Hair follicle dermal papilla cell (primary cell): ENCODE measurements around a stretch of chrX.

- CAGE, long polyA plus RNA, result no peak
These were observed 22.5 kb downstream of the RBMX start for GRCh38 chrX:136857876-136858585.

DNA sequence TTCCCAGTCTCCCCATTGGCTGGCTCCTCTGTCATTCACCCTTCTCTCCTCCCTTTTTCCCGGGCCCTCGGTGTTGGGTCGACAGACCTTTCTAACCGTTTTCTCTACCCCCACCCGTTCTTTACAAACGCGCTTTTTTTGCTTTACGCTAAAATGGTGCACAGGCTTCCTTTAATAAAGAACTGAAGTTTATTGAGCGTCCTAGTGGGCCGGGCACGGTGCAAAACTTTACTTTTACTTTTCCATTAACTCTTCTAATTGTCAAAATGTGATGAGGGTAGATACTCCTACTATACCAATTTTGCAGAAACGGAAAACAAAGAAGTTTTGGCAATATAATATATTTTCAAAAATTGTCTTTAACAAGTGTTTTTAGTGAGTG, 298 bp upstream of the RBMX start:
- CAGE, long polyA plus RNA, result no peak

- CAGE, long polyA plus RNA, result no peak
These were observed 18.3 kb upstream of the GPR101 start for GRCh38 chrX:137052144-137052510.

DNA sequence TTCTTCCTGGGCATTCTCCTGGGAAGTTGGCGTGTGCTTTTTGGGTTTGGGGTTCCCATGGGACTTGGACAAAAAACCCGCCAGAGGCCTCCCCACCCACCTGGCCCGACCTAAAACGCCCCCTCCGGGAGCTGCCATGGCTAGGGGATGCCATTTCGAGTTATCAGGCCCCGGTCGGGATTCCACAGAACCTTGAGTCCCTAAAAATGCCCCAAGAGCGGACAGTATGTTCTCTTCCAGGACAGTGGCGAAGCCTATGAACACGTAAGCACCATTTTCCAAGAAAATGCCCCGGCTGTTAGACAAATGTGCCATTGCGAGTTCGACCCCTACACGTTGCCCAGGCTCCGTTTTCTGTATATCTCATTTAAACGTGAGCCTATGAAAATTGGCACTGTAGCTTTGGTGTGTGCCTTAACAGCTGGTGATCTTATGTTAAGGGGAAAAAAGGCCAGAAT, 9.0 kb downstream of the ZIC3 start:
- CAGE, long polyA plus RNA, result no peak

DNA sequence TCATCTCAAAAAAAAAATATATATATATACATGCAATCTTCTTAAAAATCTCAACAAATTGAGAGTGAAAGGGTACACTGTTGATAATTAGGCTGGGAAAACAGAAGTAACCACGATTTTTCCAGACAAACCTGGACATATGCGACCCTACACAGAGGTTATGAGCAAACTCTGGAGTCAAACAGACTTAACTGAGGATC, 85.2 kb downstream of the ZIC3 start:
- CAGE, long polyA plus RNA, result no peak

- CAGE, long polyA plus RNA, result no peak
These were observed 279.0 kb upstream of the FGF13 start for GRCh38 chrX:138990490-138990951.

DNA sequence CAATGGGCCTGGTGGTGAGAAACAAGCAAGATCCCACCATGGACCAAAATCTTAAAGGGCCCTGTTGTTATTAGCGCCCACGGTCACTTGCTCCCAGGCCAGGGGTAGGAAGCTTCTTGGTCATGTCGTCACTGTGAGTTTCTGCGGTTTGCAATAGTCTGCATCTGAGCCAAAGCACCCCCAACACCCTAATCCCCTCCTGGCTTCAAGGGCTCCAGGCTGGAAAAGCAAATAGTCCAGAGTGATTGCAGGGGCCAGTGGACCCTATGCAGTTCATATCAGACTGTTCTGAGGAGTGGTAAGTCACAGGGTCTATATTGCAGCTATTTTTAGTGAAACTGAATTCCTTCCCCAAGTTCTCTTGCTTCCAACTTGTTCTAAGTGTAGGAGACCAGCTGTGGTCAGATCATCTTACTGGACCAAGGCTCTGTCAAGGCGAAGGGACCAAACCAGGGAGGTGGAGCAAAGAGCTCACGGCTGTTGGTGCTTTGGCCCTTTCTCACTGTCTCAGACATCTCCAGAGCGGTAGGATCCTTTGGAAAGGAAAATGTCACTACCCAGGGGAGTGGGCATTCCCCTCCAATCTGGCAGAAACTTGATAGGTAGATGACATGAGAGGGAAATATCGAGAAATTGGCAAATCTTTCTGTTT, 307.8 kb upstream of the F9 start:
- CAGE, long polyA plus RNA, result no peak

DNA sequence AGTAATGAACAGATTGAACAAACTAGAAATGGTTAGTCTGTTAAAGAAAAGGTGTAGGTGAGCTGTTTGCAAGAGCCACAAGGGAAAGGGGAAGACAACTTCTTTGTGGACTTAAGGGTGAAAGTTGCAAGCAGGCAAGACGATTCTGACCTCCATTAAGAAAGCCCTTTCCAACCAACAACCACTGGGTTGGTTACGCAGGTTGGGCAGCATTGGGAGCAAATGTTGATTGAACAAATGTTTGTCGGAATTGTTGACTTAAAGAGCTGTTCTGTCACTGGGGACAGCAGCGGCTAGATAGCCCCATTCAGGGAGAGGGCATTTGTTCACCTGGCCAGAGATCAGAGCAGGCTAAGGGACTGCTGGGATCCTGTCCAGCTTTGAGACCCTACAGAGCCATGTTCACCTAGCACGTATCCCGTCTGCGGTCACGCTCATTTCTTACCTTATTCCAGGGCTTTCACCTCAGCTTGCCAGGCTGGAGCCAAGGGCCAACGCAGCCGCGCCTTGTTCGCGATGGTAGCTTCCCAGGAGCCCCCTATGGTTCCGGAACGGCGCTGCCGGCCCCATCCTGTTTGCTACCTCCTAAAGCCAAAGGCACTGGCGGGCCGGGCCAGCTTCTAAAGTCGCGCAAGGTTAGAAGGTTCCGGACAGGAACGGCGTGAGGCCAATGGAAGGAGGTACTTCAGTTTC, 24.5 kb downstream of the F9 start:
- CAGE, long polyA plus RNA, result no peak

GRCh38 chrX:139774469-139775191, 66.7 kb upstream of the MCF2 start:
- CAGE, long polyA plus RNA, result no peak

DNA sequence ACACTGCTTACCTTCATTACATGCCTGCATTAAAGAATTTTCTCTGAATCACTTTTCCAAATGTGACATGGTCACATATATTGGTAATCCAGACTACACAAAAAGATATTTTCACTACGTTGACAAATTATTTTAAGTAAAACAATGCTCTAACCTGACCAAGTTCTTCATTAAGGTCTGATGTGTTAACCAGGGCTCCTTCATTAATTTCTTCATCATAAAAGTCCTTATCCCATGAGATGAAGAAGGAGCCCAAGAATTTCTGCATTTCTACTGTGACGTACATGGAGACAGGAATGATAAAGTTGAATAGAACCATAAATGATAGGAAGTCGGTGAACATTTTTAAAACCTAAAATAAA, 88.1 kb upstream of the MCF2 start:
- CAGE, long polyA plus RNA, result no peak

- CAGE, long polyA plus RNA, result no peak
These were observed 24.8 kb downstream of the ATP11C start for GRCh38 chrX:139908045-139908530.

DNA sequence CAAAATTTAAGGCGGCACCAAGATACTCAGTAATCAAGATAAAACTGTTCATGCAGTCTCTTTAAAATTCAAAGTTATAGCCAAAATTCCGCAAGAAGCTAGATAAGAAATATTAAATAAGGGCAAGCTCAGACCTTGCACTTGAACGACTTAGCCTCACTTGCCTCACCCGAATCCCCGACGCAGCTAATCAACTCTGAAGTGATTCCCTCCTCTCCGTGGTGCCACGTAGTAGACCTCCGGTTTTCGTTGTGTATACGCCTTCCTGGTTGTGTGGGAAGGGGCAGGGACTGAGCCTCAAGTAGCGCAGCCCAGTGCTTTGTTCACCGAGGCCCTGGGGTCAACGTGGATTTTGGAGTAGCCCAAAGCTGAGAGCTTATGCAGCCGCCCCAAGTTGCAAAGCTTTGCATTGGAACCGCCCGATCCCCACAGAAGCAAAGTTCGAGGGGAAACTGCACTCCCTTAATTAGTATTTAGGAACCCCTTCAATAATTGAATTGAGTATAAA, 237.4 kb upstream of the SPANXB1 start:
- CAGE, long polyA plus RNA, result no peak

DNA sequence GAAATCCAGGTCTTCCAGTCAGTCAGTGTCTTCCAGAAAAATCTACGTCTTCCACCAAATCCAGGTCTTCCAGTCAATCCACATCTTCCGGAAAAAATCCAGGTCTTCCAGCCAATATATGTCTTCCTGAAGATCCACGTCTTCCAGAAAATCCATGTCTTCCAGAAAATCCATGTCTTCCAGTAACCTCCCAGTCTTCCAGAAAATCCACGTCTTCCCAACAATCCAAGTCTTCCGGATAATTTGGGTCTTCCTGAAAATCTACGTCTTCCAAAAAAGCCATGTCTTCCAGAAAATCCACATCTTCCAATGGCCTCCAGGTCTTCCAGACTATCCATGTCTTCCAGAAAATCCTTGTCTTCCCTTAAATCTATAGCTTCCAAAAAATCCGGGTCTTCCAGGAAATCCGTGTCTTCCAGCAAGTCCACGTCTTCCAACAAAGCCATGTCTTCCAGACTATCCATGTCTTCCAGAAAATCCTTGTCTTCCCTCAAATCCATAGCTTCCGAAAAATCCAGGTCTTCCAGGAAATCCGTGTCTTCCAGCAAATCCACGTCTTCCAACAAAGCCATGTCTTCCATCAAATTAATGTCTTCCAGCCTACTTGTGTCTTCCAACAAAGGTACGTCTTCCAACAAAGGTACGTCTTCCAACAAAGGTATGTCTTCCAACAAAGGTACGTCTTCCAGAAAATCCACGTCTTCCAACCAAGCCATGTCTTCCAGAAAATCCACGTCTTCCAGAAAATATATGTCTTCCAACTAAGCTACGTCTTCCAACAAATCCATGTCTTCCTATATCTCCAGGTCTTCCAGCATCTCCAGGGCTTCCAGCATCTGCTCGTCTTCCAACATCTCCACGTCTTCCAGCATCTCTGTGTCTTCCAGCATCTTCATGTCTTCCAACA, 218.5 kb upstream of the SPANXB1 start:
- CAGE, long polyA plus RNA, result no peak

GRCh38 chrX:141698336-141698588, 277 bp downstream of the SPANXD start:
- CAGE, long polyA plus RNA, result no peak

DNA sequence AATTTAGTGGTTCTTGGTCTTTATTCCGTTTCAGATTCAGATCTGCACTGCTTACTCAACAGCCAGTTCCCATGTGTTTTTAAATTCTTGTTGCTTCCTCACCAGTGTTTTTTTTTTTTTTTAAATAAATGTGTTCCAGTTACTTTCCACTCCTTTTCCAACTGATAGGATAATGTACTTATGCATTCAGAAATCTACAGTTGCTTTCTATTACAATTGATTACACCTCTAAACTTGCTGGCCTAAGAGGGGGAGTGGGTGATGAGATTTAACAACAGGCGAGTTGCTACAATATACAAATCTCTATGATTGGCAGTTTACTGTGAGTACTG, 8.0 kb downstream of the MAGEC3 start:
- CAGE, long polyA plus RNA, result no peak

- CAGE, long polyA plus RNA, result no peak
These were observed 211.7 kb downstream of the SLITRK2 start for GRCh38 chrX:146029223-146029763.

DNA sequence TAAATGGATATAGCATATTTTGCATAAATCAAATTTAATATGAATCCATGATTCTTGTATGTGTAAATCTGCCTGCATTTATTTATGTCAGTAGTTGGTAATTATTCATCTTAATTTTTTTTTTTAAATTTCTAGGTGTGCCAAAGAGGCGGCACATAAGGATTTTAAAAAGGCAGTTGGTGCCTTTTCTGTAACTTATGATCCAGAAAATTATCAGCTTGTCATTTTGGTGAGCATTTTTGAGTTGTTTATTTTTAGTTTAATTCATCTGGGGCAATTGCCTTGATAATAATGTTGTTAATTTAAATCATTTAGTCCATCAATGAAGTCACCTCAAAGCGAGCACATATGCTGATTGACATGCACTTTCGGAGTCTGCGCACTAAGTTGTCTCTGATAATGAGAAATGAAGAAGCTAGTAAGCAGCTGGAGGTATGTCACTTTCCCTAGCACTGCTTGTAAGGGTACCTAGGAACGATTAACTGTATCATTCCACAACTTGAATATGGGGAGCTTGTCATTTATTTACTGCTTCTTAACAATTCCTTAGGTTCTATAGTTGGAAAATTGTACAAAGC, 18.2 kb downstream of the FMR1 start:
- CAGE, long polyA plus RNA, result no peak

DNA sequence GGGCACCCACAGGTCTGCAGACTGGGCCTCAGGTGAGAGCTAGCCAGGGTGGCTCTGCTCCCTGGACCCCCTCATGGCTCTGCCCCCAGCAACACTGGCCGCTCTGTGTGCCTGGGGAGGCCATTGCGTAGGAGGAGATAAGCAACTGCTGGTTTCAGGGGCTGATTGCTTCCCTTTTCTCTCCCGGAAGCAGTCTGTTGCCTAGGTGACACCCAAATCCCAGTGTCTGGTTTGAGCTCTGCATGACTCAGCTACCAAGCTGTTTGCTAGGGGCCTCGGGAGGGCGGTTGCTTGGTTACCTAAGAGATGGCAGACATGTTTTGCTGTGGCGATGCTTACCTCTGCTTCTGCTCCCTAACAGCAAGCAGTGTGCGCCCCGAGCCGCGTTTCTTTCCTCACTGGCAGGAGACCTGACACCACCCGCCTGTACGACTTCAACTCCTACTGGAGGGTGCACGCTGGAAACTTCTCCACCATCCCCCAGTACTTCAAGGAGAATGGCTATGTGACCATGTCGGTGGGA, 15.4 kb upstream of the EOLA1 start:
- CAGE, long polyA plus RNA, result no peak

DNA sequence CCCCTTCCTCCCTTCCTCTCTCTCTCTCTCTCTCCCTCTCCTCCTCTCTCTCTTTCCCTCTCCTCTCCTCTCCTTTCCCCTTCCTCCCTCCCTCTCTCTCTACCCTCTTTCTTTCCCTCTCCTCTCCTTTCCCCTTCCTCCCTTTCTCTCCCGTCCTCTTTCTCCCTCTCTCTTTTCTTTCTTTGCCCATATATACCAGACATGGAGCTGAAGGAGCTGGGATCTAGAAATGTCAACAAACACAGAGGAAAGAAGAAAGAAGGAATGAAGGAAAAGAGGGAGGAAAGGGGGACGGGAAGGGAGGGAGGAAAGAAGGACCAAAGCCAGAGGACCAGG, 12.2 kb upstream of the EOLA1 start:
- CAGE, long polyA plus RNA, result no peak

GRCh38 chrX:150084956-150085238, 146.6 kb upstream of the EOLA2 start:
- CAGE, long polyA plus RNA, result no peak